Peritoneum (tissue), 1 donor: ENCODE measurements around a stretch of chr14.

DNA sequence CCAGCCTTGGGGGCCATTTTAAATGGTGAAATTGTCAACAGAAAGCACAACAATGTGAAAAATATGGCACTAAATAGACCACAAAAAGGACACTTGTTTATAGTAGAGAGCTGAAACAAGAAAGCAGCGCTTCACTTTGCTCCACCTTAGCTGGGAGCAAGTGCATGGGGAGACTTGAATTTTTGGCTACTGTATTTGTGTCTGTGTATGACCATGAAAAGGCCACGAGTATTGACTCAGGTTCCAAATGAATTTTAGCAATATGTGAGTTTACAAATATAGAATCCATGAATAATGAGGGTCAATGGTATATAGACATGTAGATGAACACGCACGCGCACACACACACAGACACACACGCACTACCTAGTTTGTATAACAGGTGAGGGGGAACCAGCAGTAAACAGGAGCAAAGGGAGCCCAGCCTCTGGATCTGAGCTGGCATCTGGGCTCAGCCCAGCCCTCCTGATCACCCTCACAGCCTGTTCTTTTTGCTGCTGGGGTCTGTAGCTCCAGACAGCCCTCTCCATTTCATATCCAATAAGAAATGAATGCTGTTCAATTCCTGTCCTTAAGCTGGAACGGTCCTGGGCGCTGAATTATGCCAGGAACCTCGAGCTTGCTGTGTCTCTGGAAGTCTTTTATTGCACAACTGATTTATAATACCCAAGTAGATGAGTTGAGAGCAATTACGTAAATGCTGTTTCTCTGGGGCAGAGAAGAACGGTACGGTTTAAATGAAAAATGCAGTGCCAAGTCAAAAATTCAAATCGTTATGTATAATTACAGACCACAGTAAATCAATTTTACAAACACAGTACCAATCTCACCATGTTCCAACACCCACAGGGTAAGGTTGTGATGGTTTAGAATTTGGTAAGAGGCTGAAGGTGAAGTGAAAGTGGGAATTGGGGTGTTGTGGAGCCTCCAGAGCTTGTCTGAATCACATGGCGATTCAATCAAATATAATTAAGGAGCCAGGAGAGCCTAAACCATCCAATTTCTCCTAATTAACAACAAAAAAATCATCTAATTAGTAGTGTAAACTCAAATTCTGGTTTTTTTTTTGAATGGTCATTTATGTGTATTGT lies 160.9 kb downstream of the SAMD4A start:
- PRO-cap = no peak

DNA sequence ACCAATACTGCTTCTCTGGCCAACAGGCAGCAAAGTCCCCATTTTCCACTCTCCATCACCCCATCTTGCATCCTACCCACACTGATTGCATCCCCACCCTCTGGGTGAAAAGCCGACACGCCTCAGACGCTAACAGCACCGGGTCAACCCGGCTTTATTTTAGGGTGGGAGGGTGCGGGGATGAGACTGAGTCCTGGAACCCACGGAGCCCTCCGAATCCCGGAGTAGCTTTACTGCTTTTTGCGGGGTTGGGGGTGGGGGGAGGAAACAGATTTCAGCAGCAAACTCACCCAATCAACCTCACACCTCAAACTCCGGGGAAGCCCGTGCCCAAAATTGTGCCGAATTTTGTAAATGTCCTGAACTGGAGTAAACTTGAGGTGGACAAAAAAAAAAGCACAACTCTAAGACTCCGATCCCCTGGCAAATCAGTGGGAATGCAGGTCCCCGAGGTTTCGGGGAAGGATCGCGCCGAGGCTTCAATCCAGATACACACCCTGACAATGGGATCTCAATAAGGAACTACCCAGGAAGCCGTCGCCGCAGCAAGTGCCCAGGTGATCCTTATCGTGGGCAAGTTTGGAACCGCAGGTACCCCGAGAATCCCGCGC lies 1.1 kb downstream of the GCH1 start:
- PRO-cap = no peak

DNA sequence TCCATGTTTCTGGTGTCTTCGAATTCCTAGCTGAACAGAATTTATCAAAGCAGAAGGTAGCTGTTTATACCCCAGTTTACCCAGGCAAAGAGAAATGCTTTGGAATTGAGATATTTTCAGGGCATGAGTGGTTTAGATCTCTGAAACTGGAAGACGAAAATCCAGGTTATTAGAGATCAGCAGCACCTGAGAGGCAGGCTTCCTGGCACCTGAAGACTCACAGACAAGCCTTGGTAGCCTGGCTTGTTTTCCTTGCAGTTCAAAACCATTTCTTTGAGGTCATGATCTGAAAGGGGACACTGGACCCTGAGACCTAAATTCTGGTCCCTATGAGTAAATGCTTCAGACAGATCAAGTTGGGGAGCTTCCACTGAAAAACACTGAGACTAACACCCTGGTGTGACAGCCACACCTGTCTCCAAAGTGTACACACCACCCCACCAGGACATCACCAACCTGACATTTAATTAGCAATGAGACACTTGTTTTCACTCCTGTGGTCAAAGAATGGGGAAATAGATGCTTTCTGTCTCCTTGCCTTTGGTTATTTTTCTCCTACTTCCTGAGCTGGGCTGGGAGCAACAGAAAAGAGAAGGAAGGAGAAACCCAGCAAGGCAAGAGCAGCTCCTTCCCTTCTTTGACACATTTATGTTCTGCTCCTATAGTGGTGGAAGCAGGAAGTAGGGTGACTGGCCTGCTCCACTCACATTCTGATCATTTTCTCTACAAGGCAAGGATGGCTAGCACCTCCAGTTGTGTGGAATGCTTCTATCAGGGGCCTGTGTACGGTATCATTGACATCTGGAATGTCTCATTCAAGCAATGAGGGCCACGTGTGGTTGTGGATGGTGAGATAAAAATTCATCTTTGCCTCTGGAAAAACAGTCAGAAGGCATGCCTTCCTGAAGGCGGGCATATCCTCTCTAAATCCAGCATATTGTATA lies 25.1 kb upstream of the LGALS3 start:
- PRO-cap = no peak

- PRO-cap = no peak
These were observed 13.7 kb upstream of the LGALS3 start for GRCh38 chr14:55115347-55115740.

- PRO-cap = no peak
These were observed 6.9 kb upstream of the LGALS3 start for GRCh38 chr14:55122233-55122505.

GRCh38 chr14:55240514-55241205 lies 30.6 kb upstream of the FBXO34 start:
- PRO-cap = no peak

DNA sequence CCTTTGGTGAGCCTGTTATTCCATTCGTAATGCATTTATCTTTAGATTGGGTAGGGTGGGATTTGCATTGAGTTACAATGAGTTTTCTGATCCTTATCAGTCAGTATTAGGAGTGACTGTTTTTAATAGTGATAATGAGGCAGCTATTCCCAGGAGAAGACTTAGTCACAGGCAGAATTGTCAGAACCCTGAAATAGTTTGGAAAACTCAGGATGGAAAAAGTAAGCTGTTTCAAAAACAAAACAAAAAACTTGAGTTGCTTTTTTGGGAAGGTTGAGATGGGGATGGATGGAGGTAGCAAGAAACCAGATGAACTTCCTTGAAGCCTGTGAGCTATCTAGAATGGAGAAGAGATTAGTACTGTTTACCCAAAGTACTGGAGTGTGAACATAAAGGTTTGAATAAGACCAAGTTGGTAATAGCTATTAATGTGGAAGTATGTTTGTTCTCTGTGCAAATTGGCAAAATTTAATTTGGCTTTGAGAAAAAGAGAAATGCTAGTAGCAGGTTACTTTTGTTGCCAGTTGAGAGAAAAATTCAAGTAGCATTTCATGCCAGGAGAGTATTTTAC lies 38.7 kb downstream of the FBXO34 start:
- PRO-cap = no peak

- PRO-cap = no peak
These were observed 61.1 kb downstream of the ATG14 start for GRCh38 chr14:55350354-55351144.

GRCh38 chr14:55382874-55383416 lies 28.7 kb downstream of the ATG14 start:
- PRO-cap = no peak

DNA sequence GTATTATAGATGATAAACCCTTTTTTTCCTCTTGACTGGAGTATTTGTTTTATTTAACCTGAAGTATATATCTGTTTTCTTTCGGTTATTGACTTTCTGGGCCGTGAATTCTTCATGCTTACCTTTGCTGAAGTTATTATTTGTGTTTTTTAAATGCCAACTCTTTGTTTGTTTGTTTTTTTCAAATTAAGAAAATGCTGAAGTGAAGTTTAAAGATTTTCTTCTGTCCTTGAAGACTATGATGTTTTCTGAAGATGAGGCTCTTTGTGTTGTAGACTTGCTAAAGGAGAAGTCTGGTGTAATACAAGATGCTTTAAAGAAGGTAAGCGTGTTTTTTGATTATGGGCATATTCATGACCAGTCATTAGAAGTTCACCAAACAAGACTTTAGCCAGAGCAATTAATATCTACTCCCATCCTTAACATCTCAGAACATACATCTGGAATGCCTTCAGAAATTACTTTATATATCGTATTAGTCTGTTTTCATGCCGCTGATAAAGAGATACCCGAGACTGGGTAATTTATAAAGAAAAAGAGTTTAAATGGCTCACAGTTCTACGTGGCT lies 39.1 kb downstream of the KTN1 start:
- PRO-cap = no peak

- PRO-cap = unidirectional peak, plus-strand start at chr14:55686700
These were observed 106.4 kb downstream of the KTN1 start for GRCh38 chr14:55686146-55687096.

- PRO-cap = no peak
These were observed 266.9 kb upstream of the PELI2 start for GRCh38 chr14:55851237-55851742.

- PRO-cap = no peak
These were observed 977 bp downstream of the PELI2 start for GRCh38 chr14:56119176-56119600.

- PRO-cap = no peak
These were observed 1.4 kb downstream of the PELI2 start for GRCh38 chr14:56119601-56120085.

DNA sequence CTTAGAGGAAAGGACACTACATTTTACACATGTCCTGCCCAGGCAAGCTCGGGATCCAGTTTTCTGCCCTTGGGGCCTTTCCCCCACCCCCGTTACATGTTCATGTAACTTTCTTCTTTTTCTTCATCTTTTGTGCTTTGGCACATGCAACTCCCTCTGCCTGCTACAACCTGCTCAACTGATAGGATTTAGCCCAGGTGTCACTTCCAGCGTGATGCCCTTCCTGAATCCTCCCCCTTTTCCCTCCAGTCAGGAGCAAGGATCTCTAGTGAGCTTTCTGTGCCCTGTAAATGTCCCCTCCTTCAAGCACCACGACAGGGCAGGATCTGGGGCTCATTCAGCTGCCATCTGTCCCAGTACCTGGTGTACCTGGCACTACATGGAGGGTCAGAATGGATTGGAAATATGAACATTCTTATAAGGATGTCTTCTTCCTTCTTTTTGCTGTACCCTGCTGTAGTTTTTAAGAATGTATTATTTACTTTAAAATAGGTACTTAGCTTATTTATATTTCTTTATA lies 15.4 kb downstream of the PELI2 start:
- PRO-cap = no peak

DNA sequence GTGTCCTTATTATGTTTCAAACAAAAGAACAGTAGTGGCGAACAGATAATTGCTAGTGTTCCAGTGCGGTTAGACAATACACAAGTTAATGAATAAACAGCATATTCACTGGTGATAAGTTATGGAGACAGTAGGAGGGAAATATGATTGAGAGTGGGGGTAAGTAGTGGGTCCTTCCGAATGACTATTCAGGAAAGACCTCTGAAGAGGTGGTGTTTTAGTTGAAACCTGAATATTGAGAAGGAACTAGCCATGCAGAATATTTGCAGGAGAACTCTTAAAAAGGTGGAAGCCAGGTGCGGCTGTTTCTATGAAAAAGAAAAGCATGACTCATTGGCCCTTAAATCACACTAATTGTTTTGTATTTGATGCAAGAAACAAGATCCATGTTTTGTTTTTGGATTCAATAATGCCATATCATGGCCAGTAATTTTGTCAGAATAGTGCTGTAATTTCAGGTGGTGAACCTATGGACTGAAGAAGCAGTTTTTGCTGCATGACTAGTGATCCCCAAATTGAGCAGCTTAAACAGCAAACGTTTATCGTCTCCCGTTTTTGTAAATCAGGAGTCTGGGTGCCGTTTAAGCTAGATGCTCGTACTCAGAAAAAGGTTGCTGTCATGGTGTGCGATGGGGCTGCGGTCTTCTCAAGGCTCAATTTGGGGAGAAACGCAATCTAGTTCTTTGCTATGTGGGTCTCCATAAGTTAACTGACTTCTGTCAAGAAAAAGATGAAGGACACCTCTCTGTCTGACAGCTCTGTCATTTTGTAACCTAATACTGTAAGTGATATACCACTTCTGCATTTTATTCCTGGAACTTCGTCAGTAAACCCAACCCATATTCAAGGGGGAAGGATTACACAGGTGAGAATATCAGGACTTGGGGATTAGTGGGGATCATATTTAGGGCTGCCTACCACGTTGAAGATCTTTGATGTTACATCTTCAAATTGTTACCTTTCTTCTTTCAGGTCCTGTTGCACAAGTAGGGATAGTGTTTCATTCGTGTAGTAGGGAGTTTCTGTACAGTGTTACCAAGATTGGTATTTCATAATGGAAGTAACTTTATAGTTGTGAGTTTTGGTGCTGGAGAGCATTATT lies 1.2 kb downstream of the TMEM260 start:
- PRO-cap = no peak

- PRO-cap = no peak
These were observed 16.0 kb downstream of the OTX2 start for GRCh38 chr14:56793834-56795077.

GRCh38 chr14:57269623-57269736 lies 709 bp downstream of the AP5M1 start:
- PRO-cap = no peak

- PRO-cap = no peak
These were observed 53.5 kb downstream of the ARMH4 start for GRCh38 chr14:58098326-58099161.

GRCh38 chr14:58151063-58151915 lies 724 bp downstream of the ARMH4 start:
- PRO-cap = no peak